Skeletal muscle satellite cell (primary cell): ENCODE data around the gene TRIM17.

GRCh38 chr1:226735540-226735941, 3.5 kb downstream of the ITPKB start:
- CAGE, long polyA plus RNA: no peak

DNA sequence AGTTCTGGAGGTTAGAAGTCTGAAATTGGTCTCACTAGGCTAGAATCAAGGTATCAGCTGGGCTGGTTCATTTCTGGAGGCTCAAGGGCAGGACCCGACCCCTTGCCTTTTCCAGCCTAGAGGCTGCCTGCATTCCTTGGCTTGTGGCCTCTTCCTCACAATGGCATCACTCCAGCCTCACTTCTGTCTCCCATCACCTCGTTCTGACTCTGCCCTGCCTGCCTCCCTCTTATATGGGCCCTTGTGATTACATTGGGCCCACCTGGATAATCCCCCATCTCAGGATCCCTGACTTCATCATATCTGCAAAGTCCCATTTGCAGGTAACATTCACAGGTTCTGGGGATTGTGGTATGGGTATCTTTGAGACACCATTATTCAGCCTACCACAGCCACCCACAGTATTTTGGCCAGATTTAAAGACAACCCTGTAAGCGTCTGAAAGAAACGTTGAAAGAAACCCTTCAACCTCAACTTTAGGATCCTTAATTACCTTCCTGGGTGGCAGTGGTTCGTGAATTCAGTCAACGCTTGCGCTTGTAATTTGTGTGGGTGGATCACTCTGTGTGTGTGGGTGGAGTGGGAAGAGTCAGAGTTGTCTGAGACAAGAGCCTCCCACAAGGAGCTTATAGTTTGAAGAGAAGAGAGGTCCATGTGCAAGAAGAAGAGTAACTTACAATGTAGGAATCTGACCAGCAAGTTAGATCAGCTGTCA, 8.2 kb downstream of the COQ8A start:
- CAGE, long polyA plus RNA: no peak

DNA sequence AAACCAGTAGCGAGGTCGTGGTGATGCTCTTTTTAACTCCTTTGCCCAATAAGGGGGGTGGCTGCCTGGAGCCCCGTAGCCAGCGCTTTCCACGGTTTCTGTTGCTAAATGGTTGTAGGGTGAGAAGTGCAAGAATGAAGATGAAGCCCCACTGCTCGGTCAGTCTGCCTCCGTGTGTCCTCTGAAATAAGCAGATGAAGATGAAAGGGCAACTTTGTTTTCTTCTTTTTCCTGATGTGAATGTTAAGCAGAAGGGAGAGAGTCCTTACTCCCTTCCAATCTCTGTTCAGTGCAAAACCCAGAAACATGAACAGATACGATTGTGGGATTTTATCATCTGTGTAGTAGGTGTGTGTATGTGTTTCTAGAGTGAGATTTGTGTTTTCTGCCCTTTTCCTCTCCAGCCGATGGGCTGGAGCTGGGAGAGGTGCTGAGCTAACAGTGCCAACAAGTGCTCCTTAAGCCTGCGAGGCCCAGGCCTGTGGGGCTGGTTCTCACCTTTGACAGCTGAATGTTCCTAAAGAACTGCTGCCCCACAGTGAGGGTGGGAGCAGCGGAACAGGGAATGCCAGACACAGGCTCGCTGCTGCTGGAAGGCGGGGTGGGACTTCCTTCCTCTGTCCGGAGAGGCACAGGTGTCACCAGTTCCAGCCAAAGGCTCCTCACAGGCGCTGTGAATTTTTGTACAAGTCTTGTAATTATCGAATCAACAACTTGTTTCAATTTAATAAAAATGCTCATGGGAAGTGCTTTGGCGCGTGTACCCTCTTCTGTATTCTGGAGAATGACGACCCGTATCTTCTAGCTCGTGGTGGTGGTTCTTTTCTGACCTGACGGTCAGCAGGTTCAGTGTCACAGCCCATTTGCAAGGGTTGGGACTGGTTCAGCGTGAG, 46.9 kb downstream of the COQ8A start:
- CAGE, long polyA plus RNA: no peak

- CAGE, long polyA plus RNA: no peak
Observed at GRCh38 chr1:227019075-227019909, 79.2 kb downstream of the COQ8A start.

DNA sequence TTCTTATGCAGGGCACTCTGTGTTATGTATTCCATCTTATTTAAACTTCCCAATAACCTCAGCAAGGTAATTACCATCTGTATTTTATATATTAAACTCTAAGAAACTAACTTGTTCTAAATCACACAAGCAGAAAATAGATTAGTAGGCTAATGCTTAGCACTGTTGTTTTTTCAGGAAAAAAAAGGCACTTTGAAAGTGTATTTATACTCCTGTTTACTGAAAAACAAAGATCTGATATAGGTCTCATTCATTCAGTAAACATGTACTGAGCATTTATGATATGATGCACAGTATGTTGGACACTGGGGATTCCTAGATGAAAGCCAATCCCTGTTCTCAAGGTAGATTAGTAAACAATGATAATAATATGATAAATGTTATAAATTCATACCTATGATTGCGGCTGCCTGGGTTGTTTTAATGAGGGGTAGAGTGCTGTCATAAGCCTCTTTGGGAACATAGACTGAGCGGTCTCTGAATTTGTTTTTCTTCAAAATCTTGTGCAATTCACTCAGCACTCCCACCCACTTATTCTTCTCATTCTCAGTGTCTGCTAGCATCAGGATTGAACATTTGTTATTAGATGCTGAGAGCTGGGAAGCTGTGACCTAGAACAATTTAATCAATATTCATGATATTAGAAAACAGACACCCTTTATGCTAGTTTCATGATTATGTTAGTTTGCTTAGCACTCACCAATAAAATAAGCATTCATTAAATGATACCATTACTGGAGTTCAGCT, 91.0 kb downstream of the COQ8A start:
- CAGE, long polyA plus RNA: no peak

- CAGE, long polyA plus RNA: no peak
Observed at GRCh38 chr1:227730720-227731934, 4.0 kb downstream of the JMJD4 start.

- CAGE, long polyA plus RNA: no peak
Observed at GRCh38 chr1:227734384-227734953, 633 bp downstream of the JMJD4 start.

GRCh38 chr1:228092500-228093078, 10.1 kb downstream of the ARF1 start:
- CAGE, long polyA plus RNA: no peak

- CAGE, long polyA plus RNA: no peak
Observed at GRCh38 chr1:228093079-228093710, 9.9 kb downstream of the C1orf35 start.

DNA sequence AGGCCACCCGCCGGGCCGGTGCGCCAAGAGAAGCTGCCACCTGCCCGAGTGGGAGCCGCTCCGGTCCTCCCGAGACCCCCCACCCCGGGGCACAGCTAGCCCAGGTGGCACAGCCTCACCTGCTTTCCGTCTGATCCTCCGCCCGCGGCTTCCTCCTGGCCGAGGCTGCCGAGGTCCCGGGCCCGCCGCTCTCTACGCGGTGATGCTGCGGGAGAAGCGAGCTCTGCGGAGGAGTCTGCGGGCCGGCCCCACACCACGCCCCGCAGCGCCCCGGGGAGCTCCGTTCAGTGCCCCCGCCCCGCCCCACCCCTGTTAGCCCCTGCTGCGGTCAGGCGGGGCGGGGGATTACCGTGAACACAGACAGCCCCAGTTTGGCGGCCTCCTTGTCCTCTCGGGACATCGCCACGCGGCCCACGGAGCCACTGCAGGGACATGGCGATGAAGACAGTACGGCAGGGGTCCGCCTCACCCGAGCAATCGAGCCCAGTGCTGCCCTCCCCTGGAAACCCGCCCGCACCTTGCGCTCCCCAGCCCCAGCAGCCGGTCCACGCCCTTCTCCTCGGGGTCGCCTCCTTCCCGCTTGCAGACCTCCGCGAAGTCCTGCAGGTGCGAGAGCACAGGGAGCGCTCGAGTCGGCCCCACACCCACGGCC, 1.0 kb downstream of the C1orf35 start:
- CAGE, long polyA plus RNA: no peak

GRCh38 chr1:228209641-228210798, 2.2 kb downstream of the OBSCN start:
- CAGE, long polyA plus RNA: no peak

DNA sequence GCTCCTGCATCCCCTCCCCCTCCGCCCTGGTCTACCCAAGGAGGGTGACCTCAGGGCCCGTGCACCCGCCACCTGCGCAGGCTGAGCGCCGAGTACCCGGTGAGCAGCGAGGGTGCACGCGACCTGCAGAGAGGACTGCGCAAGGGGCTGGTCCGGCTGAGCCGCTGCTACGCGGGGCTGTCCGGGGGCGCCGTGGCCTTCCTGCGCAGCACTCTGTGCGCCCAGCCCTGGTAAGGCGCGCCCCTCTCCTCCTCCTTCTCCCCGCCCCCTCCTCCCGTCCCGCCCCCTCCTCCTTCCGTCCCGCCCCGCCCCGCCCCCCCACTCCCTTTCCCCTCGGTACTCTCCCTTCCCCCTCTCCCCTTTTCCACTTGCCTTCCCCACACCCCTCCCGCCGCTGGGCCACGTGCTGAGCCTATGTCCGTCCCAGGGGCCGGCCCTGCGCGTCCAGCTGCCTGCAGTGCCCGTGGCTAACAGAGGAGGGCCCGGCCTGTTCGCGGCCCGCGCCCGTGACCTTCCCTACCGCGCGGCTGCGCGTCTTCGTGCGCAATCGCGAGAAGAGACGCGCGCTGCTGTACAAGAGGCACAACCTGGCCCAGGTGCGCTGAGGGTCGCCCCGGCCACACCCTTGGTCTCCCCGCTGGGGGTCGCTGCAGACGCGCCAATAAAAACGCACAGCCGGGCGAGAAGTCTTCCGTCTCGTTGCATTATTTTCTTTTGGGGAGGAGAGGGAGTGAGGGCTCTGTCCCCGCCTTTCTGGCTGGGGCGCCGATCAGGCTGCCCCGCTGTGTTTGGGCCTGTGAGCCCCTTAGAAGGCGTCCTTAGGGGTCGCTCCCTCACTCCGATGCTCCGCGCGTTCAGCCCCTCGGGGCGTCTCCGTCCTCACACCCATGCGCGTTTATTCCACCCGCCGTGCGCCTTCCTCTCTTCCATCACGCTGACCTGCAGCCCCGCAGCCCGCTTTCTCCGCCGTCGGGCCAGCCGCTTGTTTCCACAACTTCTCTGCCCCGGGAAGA, 28.1 kb downstream of the TRIM11 start:
- CAGE, long polyA plus RNA: no peak

DNA sequence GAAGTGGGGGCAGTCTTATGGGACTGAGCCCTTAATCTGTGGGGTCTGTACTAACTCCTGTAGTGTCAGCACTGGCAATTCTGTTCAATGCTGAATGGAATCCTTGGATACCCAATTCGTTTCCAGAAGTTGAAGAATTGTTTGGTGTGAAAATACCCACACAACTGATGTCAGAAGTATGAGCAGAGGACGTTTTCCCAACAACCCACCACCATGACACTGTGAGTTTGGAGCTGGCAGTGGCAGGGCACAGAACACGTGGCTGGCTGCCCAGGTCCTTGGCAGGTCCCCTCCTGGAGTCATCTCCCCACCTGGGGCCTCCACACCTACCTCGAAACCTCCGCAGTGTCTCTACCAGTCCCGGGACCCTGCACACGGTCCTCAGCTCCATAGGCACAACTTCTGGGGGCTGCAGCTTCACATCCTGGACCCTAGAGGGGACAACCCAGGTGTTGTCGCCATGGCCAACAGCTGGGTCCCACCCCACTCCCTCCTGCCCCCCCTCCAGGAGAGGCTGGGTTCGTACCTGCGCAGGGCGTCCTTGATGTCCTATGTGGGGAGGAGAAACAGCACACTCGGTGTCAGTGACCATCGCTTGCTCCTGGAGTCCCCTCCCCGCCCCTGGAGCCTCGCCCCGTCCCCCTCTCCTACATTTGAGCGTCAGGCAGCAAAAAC, 9.9 kb downstream of the TRIM11 start:
- CAGE, long polyA plus RNA: no peak

GRCh38 chr1:228405247-228405569, 1.4 kb downstream of the TRIM11 start:
- CAGE, long polyA plus RNA: no peak

GRCh38 chr1:228415849-228417024, at the start of gene TRIM17:
TSS of gene TRIM17 (minus strand) at chr1:228416861.
- CAGE, long polyA plus RNA: no peak

DNA sequence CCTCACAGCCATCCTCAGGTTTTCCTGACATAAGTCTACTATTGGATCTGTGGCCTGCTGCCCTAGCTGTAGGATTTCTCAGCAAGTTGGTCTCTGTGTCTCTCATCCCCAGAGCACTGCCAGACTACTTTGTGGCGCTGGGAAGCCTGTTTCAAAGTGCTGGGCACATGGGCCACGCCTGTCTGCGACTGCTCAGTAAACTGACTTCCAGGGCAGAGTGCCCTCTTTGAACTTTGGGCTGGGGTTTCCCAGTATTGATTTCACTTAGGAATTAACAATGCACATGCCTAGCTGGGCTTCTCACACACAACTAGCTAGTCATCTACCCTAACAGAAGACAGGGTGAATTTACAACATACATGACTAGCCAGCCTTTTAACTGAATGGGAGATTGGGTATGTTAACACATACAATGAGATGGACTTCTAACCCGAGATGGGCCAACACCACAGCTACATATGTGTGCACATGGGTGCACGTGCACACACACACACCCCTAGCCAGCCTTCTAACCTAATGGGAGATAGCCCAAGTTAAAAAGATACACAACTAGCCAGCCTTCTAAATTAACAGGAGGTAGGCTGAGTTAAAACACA, 1.7 kb downstream of the H3-4 start:
- CAGE, long polyA plus RNA: no peak

DNA sequence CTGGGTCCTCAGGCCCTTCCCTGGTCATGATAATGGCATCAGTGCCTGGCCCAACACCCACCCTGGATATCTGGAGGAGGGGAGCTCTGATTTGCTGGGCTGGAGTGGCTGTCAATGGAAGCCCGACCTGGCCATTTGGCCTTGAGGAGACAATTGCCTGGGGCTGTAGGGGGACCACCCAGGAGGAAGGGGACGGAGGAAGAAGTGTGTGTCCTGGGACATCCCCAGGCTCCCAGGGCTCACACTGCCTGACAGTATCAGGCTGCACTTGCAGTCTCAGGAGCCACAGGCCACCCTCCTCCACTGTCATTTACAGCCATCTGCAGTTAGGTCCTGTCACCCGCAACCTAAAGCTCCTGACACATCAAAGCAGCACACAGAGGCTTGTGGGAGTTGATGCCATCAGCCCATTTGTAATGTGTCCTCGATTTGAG, 7.9 kb upstream of the RNF187 start:
- CAGE, long polyA plus RNA: no peak

DNA sequence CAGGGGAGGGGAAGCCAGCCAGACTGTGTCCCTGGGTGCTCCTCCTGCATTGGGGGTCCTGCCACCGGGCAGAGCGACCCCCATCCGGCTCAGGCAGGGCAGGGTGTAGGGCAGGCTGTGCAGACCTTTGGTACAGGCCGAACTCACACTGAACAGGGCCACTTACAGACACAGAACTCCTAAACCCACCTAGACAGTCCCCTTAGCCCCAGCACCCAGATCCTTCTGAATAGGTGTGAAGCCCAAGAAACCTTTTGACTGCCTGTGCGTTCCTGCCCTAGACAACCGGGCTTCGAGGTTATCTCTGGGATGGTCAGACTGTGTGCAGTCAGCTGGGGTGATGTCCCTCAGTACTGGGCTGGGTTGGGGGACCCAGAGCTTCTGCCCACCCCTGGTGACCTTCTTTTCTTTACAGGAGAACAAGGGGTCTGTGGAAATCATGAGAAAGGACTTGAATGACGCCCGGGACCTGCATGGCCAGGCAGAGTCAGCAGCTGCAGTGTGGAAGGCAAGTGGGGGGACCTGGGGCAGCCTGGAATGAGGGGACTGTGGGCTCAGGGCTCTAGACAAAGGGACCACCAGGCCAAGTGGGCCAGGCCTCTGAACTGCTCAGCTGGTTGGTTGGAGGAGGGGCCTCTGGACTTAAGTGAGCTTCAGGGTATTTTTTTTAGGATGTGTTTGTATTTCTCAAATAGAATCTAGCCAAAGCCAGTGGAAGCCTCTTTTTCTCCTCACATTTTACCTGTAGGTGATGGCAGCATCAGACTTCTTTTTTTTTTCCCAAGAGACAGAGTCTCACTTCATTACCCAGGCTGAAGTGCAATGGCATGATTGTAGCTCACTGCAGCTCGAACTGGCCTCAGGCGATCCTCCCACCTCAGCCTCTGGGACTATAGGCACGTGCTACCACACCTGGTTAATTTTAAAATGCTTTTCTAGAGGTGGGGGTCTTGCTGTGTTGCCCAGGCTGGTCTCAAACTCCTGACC, 1.7 kb downstream of the RNF187 start:
- CAGE, long polyA plus RNA: no peak

DNA sequence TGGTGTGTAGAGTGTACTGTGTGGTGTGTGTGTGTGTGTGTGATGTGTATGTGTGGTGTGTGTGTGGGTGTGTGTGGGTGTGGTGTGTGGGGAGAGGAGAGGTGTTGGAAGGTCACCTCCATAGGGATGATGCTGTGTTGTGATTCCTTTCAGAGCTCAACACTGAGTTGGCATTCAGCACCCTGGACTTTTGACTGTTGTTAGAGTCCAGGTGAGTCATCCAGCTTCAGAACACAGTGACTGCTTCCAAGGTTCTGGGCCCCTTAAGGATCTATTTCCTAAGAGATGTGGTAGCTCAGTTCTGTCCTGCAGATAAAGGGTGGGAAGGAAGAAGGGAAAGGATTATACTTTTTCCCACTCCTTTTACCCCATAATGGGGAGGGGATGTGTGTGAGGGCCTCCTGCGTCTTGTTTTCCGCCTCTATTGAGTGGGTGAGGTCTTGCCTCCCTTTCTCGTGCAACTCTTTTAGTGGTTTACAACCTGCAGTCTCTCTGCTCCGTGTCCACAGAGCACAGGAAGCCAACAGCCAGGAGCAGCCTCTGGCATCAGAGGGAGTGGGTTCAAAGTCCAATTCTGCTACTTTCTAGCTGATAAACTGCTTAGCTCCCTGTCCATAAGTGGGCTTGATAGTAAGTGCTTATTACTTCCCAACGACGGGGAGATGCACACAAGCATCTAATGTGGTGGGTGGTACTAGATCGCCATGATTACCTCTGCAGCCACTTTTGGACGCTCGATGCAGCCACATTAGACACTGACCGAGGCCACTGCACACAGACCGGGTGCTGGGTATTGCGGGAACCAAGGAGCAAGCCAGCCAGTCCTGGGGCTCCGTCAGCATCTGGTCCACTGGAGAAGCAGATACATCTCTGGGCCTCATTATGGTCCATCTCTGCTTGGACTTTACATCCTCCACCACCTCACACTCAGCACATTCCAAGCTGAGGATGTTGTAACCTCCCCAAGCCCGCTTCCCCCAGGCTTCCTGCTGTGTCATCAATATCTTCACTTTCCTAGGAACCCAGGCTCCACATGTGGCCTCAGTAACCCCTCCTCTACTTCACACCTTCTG, 47.9 kb downstream of the RHOU start:
- CAGE, long polyA plus RNA: no peak

- CAGE, long polyA plus RNA: no peak
Observed at GRCh38 chr1:228810055-228810774, 74.9 kb downstream of the RHOU start.